Cerebral cortex (tissue), 2 donors: ENCODE measurements around the gene TDRD1.

GRCh38 chr10:113043915-113045077, 94.2 kb downstream of the TCF7L2 start:
- PRO-cap, 2 experiments: no peak in any of the 2 experiments

- PRO-cap, 2 experiments: no peak in any of the 2 experiments
Measured at GRCh38 chr10:113045078-113045693, 95.1 kb downstream of the TCF7L2 start.

DNA sequence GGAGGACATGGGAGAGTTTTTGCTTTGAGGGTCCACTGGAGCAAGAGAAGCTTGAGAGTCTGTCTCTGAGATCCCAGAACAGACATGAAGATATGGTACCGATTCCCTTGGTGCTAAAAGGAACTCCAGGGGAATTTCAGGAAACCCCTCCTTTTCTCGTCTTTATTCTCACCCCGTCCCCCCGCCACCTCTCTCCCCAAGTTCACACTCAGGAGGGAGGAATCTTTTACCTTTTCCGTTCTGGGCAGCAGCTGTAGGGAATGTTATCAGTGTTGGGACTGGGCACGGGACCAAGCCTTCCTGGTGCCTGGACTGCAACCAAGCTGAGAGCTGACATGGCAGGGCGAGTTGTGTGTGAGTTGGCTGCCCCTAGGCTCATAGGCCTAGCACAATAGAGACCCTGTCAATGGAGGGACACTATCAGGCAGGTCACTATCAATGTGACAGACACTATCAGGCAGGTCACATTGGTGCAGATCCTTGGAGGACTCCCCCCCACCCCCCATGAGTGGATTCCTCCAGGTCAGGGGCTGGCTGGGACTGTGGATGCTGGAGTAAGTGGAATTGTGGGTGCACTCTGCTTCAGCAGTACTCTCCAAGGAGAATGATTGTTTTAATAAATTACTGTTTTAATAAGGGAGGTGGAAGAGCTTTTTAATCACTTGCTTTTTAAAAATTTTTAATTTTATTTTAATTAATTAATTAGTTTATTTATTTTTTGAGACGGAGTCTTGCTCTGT, 121.5 kb downstream of the TCF7L2 start:
- PRO-cap, 2 experiments: no peak in any of the 2 experiments

- PRO-cap, 2 experiments: no peak in any of the 2 experiments
Measured at GRCh38 chr10:113073400-113074269, 123.6 kb downstream of the TCF7L2 start.

GRCh38 chr10:113681848-113682418, 2.2 kb downstream of the CASP7 start:
- PRO-cap, 2 experiments: no peak in any of the 2 experiments

DNA sequence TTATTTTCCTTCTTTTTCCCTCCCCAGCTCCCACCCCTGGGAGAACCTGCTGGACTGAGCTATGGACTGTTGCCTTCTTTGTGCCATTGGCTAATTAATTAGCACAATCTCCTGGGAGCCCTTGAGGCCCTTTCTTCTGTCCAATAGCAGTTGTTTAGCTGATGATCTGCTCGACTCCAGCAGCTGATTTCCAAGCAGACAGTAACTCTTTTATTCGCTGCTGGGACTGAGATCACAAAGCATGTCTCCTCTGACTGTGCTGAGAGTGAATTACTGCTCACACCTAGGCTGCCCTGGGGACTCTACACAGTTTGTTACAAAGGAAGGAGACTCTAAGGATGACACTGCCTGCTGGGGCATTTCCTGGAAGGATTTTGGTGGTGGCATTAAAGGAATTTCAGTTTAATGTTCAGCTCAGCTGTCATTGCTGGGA, 31.4 kb downstream of the CASP7 start:
- PRO-cap, 2 experiments: peak in 1 of 2 experiments; most common plus-strand start position 213 of the sequence (in 1); most common minus-strand start position 56 of the sequence (in 1)

DNA sequence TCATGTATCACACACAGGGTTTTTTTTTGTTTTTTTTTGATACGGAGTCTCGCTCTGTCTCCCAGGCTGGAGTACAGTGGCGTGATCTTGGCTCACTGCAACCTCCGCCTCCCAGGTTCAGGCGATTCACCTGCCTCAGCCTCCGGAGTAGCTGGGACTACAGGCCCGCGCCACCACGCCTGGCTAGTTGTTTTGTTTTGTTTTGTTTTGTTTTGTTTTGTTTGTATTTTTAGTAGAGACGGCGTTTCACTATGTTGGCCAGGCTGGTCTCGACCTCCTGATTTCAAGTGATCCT, 934 bp downstream of the NHLRC2 start:
- PRO-cap, 2 experiments: no peak in any of the 2 experiments

DNA sequence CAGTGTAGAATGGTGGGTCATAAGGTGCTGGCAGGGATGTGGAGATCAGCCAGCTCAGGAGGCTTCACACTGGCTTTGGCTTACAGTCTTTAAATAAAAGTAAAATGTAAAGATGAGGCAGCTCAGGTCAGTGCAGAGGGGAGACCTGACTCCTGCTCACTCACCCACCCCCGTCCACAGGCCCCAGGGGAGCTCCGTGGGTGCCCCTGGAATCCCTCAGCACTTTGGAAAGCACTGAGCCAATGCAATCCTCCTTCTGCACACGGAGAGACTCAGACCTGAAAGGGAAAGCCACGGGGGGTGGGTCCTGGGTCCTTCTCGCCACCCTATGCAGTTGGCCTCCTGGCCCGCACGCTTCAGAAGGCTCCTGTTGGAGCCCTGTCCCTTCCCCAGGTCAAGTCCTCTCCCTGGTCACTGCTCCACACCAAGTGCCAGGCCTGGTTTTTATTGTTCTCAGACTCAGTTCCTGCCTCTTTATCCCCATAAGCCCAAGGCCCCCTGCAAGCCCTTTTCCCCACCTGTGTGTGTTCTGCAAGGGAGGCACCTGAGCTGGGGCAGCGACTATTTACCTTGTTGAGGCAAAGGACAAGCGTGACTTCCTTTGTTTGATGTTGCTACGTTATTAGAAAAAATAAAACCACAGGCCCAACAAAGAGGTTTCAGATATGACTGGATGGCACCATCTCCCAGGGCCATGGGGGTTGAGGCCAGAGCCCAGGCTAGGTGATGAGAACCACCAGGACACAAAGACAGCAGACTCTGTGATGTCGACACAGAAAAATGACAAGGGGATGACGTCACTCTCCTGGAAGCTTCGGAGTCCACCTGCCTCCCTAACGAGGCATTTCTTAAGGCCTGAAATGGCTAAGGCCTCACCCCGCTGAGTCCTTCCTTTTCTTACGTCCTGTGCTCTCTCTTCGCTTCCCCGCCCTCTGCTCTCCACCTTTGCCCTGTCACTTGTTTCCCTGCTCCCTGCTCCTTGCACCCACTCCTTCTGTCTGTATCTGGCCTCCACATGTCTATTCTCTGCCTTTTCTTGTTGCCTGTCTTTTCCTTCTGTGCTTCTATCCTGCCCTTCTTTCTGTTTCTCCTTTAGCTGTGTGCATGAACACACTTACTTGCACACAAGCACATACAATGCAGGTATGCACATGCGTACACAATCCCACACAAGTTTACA, 83.2 kb upstream of the ADRB1 start:
- PRO-cap, 2 experiments: no peak in any of the 2 experiments

GRCh38 chr10:114064575-114065244, 21.0 kb downstream of the ADRB1 start:
- PRO-cap, 2 experiments: no peak in any of the 2 experiments

DNA sequence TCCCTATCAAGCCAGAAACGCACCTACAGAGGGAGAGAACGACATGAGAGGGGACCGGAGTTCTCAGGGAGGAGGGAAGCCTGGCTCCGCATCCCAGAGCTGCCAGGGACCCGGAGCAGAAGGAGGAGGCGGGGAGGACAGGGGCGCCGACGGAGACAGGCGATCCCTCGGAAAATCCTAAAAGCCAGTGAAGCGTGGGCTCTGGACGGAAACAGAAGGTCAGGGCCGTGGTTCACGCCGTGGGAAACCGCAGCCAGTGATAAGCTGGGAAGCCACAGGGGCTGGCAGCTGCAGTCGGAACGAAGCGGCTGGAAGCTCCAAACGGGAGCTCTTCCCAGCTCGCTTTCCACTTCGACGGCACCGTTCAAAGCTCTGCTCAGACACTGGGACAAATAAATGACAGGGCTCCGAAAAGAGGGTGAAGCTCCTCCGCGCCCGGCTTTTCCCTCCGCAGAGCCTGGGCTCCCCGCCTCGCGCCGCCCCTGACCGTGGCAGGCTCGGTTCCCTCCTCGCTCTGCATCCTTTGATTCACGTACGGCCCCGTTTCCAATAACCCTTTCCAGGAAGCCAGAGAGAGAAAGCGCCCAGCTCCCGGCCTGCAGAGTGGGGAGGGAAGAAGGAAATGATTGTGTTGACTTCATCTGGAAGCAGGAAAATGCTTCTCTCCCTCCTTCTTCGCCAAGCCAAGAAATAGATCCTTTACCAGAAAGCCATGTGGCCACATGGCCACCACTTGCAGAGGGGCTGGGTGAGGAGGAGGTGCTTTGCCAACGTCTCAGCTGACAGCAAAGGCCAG, 57.3 kb downstream of the ADRB1 start:
- PRO-cap, 2 experiments: no peak in any of the 2 experiments

- PRO-cap, 2 experiments: no peak in any of the 2 experiments
Measured at GRCh38 chr10:114178938-114179415, at the start of gene TDRD1. Gene TDRD1 (plus strand): TSS chr10:114179353.

DNA sequence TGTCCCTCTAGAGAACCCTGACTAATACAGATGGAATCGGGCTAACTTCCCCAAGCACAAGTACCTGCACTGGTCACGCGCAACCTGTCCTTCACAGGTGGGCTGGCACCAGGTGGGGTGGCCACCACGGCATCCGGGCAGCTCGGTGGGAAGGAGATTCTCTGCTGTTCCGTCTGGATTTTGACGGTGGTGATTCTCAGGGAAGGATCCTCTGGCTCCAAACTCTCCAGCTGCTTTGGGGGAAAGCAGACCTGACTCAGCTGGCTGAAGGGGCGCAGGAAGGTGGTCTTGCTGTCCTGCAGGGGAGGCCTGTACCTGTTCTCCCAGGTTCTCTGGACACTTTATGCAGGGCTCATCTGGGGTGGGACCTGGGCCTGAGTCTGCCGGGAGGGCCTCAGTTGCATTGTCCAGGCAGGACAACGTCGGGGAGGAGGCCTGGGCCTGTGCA, 61.1 kb downstream of the VWA2 start:
- PRO-cap, 2 experiments: no peak in any of the 2 experiments

DNA sequence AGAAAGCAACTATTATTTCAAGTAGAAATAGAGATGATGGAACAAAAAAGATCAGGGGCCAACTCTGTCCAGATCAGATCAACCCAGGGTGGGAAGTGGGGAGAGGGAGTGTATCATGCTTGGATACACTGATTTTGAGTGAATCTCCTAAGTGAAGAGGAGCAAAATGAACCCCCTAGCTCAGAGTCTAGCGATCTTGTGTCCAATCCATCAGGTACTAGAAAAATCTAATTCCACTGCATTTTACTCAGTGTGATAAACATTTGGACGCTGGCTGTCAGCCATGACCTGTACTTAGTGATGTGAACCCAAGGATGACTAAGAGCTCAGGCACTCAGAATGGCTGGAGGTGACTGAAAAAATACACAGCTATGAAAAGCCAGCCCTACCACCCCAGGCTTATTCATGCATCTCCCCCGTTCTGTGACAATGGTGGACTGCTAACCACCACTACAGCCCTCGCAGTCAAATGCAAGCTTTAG, 15.0 kb downstream of the AFAP1L2 start:
- PRO-cap, 2 experiments: no peak in any of the 2 experiments

GRCh38 chr10:114393489-114394103, 10.7 kb downstream of the AFAP1L2 start:
- PRO-cap, 2 experiments: peak in 1 of 2 experiments; most common plus-strand start chr10:114393709 (in 1)

DNA sequence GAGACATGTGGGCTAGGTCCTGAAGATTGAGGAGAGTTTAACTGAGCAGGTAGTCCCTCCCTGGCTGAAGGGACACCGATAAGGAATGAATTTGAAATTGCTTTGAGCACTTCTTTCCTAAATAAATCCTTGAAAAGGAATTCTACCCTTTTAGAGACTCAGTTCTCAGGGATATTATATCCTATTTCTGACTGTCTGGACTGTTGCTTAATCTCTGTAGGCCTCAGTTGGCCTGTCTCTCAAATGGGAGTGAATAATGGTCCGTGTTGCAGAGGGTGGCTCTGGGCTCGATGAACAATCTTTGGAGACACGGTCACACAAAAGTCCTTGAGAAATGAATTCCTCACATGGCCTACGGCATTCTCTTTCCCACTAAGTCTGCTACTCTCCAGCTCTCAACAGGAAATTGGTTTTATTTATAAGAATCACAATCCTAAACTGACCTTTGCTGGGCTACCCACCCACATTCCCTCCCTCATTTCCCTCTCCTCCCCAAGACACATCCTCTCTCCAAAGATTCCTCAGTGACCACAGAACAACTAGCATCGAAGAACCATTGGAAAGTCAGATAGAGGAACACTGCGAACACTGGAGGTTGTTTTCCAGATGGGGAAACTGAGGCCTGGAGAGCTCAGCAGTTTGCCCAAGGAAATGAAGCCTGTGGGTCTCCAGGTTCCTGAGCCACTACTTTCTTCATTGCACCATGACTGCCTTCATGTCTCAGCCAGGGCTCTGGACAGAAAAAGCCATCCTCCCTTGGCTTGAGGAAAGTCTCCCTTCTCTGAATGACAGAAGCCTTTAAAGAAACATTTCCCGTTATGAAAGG, 4.7 kb downstream of the AFAP1L2 start:
- PRO-cap, 2 experiments: no peak in any of the 2 experiments

DNA sequence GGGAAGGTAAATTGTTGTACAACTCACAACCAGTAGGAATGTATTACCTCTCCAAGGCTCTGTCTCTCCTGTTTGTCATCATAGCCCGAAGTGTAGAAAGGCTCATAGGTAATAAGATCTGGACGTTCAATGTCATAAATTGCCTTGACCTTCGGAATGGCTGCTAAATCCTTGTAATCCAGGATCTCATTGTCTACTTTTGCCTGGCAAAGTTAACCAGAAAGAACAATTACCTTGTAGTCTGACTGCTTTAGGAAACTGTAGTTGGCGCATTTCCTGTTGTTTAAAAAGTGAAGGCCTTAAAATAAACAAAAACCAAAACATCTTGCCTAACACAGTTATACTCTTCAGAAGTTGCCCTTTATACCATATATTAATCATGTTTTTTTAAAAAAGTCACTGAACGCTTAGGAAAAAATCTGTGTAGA, 68.6 kb upstream of the AFAP1L2 start:
- PRO-cap, 2 experiments: no peak in any of the 2 experiments

- PRO-cap, 2 experiments: no peak in any of the 2 experiments
Measured at GRCh38 chr10:114491345-114491814, 87.1 kb upstream of the AFAP1L2 start.

- PRO-cap, 2 experiments: no peak in any of the 2 experiments
Measured at GRCh38 chr10:114499212-114499525, 94.9 kb upstream of the AFAP1L2 start.

DNA sequence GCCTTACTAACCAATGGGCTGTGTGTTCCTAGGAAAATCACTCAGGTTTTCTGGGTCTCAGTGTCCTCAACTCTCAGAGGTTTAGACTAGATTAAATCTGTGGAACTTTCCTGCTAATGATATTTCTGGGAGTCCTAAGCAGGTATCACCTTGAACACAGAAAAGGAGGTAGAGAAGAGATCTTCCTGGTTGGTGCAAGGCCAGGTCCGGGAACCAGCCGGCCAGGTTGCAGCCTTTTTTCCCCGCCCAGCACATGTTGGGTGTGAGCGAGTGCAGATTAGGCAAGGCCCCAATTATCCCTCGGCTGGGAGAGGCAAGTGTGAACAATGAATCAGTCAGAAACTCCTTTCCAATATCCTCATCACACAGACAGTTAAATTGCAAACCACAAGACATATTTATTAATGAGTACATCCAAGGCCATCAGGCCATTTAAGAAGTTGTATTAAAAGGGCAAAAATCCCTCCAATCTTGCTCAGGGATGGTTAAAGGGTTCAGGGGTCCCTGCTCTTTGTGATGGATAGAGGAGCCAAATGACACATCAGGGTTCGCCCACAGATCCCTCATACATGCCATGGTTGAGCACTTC, 115.0 kb upstream of the AFAP1L2 start:
- PRO-cap, 2 experiments: no peak in any of the 2 experiments

DNA sequence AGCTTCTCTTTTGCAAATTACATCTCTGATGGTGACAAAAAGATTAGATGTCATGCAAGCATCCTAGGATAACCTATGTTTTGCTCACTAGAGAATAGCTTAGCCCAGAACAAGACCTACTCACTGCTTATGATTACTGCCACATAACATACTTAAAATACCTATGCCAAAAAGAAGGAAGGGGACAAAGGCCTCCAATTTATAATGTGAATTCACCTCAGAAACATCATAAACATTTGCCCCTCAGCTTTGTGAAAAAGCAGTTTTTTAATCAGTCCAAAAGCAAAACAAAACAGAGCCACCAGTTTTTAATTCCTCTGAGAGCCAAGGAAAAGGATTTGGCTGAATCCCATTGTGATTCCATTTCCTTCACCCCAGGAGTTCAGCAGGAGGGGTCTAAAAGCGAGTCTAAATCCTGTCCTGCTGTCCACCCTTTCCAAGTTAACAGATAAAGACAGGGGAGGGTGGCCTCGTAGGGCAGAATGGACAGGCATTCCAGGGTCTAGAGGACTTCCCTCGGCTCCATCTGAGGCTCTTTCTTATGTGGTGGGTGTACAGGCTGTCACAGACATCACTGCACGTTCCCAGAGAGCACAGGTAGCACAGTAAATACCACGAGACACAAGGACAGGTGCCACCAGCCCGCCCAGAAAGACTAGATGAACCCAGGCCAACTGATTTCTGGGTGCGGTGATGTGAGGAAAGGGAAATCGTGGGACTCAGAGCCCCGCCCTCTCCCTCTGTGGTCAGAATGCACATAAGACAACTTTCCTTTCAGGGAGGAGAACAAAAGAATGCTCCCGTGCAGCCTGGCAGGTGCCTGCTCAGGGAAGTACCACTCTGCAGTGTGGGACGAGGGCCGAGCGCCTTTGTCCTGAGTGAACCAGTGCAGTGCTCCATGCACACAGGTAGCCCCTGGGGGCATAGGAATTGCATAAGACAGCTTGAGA, 119.9 kb downstream of the ABLIM1 start:
- PRO-cap, 2 experiments: no peak in any of the 2 experiments